Measurements from ENCODE around the gene MID1IP1.

GRCh38 chrX:25002155-25002729 lies 13.5 kb downstream of the ARX start:
- PRO-cap = no peak

DNA sequence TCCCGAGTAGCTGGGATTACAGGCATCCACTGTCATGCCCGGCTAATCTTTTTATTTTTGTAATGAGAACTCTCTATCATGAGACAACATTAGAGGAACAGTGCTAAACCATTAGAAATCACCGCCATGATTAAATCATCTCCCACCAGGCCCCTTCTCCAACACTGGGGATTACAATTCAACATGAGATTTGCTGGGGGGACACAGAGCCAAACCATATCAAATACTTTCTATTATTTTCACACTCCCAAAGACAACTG lies 336.4 kb upstream of the ARX start:
- PRO-cap = no peak

- PRO-cap = no peak
These were observed 112.6 kb downstream of the PPP4R3C start for GRCh38 chrX:27350504-27351042.

- PRO-cap = no peak
These were observed 61.8 kb upstream of the DCAF8L1 start for GRCh38 chrX:28043088-28043425.

- PRO-cap = no peak
These were observed 118.0 kb upstream of the MAGEB2 start for GRCh38 chrX:30097320-30097737.

DNA sequence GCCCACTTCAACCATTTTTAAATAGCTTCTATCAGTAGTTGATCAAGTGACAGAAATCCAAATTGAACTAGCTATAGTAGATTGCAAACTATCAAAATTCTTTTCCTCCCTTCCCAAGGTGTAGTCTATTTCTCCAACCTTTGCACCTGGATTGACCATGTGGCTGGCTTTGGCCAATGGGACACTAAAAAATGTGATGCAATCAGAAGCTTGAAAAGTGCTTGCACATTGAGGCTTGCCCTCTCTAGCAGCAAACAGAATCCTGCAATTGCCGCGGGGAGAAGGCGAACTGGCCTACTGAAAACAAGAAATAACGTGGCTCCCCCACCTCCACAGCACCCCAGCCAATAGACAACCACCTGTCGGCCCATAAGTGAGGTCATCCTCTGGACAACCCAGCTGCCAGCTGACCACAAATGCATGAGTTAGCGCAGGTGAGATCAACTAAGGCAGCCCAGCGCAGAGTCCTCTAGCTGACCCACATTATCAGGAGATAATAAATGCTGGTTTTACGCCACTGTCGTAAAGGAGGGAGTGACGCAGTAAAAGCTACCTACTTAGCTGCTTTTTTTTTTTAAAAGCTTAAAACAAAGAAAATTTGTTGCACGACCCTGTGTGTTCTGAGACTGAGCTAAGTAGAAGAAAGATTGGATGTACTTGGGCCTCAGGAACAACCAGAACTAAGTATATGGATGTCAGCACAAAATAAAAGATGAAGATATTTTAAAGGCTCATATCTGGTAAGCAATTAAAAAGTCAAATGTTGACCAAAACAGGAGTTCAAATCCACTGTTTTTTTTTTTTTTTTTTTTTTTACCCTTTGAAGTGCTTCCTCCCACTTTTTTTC lies 95.3 kb downstream of the GK start:
- PRO-cap = no peak

- PRO-cap = no peak
These were observed 862.9 kb upstream of the FTHL17 start for GRCh38 chrX:31934724-31935137.

DNA sequence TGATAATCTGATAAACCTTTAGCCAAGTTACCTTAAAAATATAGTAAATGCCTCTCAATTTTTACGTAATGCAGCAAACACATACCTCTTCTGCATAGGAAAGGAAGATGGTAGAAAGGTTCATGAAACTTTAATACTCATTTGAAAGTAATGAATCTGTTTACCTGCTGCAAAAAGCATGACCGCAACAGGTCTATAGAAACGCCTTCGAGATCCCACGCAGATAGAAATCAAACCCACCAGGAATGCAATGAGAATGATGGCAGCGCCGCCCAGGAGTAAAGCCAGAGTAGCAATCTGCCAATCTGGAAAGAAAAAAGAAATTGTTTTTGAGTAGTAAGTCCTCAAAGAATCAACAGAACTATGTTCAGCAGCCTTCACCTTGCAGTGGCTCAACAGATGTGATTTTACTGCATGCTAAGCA lies 18.0 kb downstream of the TMEM47 start:
- PRO-cap = no peak

GRCh38 chrX:36957360-36957859 lies 50.8 kb upstream of the FAM47C start:
- PRO-cap = unidirectional peak, plus-strand start at chrX:36957681

- PRO-cap = no peak
These were observed 1.8 kb downstream of the CYBB start for GRCh38 chrX:37781237-37782468.

DNA sequence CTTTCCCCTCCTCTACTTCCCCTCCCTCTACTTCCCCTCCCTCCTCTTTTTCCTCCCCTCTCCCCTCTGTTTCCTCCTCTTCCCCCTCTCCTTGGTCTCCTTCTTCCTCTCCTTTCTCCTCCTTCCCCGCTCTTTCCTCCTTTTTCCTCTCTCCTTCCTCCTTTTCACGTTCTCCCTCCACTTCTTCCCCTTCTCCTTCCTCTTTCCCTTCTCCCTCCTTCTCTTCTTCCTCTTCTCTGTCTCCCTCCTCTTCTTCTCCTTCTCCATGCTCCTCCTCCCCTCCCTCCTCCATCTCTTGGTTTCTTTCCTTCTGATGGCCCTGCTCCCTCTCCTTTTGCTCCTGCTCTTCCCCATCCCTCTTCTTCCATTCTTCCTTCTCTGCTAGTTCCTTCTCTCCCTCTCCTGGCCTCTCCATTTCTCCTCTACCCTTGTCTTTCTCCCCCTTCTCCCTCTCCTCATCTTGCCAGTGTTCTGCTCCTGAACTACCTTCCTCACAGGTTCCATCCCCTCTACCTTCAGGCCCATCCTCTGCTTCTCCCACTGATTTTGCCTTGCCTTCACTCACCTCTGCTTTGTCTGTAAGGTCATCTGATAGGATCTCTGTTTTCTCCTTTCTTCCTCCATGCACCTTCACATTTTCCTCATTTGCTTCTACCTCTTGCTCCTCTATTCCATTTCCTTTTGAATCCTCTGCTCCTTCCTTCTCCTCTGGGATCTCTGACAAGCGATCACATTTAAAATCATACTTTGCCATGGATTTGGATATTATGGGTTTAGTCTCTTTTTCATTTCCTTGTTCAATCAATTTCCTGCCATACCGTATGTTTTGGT lies 40.6 kb downstream of the RPGR start:
- PRO-cap = no peak

DNA sequence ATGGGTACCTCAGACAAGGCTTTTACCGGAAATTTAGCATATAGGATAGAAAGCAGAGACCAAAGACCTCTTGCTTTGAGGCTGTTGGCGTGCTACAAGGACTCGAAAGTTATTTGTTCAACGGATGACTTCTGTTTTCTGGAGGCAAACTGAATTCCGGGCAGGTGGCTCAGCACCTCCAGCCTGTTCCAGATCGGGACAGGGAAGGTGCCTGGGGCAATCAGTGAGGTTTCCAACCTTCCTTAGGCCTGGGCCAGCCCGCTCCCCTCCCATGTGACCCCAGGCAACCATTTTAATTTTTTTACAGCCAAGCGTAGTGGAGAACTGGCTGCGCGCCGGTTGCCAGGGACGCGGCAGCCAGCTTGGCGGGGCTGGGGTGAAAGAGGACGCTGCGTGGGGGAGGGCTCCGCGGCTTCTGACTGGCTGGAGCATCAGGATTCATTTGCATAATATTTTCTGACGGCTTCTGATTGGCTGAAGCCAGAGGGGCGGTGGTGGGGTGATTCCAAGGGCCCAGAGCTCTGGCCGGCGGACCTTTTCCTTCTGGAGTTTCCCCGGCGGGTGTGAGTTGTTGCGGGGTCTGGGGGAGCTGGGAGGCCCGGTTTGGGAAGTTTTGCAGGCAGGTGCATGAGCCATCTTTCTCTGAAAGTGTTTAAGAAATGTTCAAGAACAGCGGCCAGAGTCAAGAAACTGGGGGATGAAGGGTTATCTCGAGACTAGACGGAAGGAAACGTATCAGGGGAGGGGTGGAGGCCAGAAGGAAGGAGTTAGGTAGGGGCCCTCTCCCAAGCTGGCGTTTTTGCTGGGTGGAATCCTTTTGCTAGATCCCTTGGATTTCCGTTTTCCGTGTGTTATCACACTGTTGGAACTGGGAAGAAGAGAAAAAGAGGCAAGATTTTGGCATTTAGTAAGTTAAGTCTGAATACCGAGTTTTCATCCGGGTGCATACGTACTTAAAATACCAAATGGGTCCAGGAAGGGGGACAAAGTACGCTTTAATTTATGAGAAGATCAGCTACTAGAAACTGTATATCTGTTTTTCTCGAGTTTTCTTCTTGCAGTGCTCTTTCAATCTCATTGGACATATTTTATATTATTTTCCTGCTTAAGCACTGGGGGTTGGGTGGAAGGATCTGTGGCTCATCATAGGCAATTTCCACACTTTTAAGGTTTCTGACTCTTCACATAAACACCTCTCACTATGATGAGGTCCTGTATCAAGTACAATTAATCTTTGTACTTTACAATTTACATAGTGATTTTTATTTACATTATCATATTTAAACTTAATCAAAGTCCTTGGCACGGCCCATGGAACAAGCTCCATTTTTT lies at the start of gene MID1IP1:
MID1IP1 (plus strand) TSS at position 535 of the 1,332 bp plus-strand sequence.
- PRO-cap = bidirectional peak, plus-strand start at position 535 of the sequence, minus-strand start at position 200 of the sequence; unidirectional peak, plus-strand start at position 738 of the sequence

- PRO-cap = no peak
These were observed 62.8 kb downstream of the MID1IP1 start for GRCh38 chrX:38864125-38864387.

- PRO-cap = no peak
These were observed 263.9 kb downstream of the MID1IP1 start for GRCh38 chrX:39065044-39065719.

GRCh38 chrX:39296571-39297124 lies 495.4 kb downstream of the MID1IP1 start:
- PRO-cap = no peak

GRCh38 chrX:39336371-39337781 lies 535.6 kb downstream of the MID1IP1 start:
- PRO-cap = no peak

GRCh38 chrX:39771789-39773030 lies 325.5 kb downstream of the BCOR start:
- PRO-cap = no peak

DNA sequence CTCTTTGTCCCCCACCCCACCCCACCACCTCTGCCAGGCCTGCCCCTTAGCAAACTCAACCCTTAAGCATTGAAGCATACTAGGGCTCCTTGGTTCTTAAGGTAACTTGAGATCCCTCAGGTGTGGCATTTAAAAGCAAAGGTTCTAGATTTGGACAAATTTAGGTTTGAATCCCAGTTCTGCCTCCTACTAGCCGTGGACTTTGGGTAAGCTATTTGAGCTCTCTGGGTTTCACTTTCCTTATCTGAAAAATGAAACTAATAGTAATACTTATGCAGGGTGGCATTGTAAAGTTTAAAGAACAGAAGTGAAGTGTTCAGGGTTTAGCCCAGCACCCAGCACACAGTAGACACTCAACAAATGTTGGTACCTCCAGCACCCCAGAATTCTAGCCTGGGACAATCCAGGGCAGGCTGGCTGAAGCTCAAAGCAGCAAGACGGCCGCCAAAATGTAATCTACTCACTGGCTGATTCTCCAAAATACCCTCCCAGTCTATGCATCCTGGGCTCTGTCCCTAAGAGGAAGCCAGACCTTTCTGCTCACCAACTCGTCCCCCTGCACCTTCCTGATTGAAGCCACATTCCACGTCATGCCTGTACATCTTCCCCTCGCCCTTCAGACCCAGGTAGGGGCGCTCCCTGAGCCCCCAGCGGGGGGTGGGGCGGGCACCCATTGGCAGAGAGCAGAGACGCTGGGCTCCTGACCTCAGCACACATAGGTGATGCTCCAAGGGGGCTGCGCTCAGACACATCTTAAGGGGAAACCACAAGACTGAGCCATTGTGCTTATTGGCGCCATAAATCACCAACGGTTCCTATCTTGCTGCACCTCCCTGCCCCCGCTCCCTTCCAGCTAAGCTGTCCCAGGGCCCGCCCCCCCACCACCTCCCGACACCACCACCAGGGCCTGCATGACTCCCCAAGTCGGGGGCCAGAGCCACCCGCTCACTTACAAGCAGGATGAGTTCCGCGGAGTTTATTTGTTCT lies 160.6 kb downstream of the BCOR start:
- PRO-cap = no peak

- PRO-cap = no peak
These were observed 92.4 kb downstream of the BCOR start for GRCh38 chrX:40005160-40005938.

GRCh38 chrX:40007473-40008189 lies 90.1 kb downstream of the BCOR start:
- PRO-cap = unidirectional peak, minus-strand start at chrX:40007760